ENCODE measurements around a stretch of chr5.

DNA sequence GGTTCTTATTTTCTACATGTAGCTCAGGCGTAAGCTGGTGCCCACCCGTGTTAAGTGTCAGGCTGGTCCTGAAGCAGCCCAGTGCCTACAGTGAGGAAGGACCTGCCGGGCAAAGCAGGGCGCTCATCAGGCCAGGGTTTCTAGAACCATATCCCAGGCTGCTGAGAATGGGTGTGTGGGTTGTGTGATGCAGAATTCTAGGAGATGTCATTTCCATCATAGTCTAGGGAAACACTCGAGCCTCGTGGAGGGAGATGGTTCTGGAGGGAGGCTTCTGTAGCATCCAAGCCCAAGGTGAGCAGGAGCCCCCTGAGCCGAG is 37.2 kb downstream of the OTULIN start:
- PRO-cap, 2 experiments: no peak in any of the 2 experiments

DNA sequence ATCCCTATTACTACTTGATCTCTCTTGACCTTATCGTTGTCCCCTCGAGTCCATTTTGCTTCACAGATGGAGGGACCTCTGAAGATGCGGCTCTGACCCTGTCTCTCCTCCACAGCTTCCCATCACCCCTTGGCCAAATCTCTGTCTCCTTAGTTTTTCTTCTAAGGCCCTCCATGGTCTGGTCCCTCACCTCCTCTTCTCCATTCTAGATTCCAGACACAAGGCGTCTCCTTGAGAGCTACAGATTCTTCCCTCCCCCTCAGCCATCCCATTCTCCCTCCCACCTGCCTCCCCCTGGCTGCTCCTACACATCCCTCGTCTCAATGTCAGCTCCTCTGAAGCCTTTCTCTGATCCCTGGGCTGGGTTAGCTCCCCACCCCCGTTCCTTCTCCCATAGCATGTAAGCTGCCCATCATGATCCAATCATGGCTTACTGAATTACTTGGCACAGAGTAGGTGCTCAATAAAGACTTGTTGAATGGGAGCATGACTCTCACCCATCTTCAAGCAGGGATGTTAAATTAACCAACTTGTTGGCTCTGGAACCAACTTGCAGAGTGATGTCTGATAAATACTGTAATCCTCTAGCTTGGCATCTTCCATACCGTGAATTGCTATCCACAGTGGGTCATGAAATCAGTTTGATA is 69.0 kb downstream of the ANKH start:
- PRO-cap, 2 experiments: no peak in any of the 2 experiments

GRCh38 chr5:14806281-14807044 is 65.1 kb downstream of the ANKH start:
- PRO-cap, 2 experiments: no peak in any of the 2 experiments

- PRO-cap, 2 experiments: no peak in any of the 2 experiments
Observed at GRCh38 chr5:14870812-14871367, 688 bp downstream of the ANKH start.

- PRO-cap, 2 experiments: no peak in any of the 2 experiments
Observed at GRCh38 chr5:14895203-14895468, 23.6 kb upstream of the ANKH start.

- PRO-cap, 2 experiments: no peak in any of the 2 experiments
Observed at GRCh38 chr5:14992635-14993108, 121.1 kb upstream of the ANKH start.

GRCh38 chr5:14998559-14999001 is 127.0 kb upstream of the ANKH start:
- PRO-cap, 2 experiments: no peak in any of the 2 experiments

DNA sequence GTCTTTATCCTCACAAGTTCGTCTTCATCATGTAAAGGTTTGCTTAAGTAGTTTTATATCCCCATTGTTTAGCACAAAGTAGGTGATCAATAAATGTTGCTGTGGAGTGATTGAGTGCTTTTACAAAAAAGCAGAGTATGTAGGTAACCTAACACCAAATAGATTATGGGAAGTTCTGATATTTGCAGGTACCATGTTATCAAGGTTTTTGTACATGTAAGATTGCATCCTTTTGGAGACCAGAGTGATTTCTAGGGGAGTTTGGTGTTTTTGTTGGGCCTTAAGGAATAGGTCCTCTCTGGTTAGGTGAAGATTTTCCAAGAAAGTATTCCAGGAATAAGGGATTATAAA is 196.9 kb downstream of the FBXL7 start:
- PRO-cap, 2 experiments: no peak in any of the 2 experiments

- PRO-cap, 2 experiments: no peak in any of the 2 experiments
Observed at GRCh38 chr5:15745691-15746093, 245.7 kb downstream of the FBXL7 start.

- PRO-cap, 2 experiments: no peak in any of the 2 experiments
Observed at GRCh38 chr5:15912399-15912765, 267.2 kb downstream of the MARCHF11 start.

DNA sequence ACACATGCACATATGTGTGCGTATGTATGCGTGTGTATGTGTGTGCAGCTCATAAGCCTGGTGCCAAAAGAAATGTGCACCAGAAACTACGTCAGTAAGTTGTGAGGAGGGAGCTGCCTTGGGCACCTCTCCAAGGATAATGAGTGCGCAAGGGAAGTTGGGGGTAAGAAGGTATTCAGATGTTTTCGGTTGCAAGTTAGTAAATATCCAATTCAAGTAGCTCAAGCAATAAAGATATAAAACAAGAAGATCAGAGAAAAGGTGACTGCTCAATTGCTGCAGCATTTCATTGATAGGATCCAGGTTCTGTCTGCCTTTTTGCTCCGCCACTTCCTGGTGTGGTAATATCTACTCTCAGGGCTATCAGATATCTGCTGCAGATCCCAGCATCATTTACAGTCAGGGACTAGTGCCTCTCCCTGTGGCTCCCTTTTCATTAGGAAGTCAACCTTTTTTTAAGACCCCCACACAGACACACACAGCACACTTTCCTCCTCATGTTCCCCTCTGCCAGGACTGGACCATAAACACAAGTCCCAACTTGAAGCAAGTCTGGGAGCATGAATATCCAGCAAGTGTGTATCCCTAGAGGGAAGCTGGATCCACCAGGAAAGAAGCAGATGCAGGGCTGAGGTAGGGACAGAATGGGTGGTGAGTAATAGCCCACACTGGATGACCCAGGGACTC is 53.8 kb downstream of the ZNF622 start:
- PRO-cap, 2 experiments: no peak in any of the 2 experiments

GRCh38 chr5:16536283-16536621 is 70.7 kb upstream of the ZNF622 start:
- PRO-cap, 2 experiments: no peak in any of the 2 experiments

DNA sequence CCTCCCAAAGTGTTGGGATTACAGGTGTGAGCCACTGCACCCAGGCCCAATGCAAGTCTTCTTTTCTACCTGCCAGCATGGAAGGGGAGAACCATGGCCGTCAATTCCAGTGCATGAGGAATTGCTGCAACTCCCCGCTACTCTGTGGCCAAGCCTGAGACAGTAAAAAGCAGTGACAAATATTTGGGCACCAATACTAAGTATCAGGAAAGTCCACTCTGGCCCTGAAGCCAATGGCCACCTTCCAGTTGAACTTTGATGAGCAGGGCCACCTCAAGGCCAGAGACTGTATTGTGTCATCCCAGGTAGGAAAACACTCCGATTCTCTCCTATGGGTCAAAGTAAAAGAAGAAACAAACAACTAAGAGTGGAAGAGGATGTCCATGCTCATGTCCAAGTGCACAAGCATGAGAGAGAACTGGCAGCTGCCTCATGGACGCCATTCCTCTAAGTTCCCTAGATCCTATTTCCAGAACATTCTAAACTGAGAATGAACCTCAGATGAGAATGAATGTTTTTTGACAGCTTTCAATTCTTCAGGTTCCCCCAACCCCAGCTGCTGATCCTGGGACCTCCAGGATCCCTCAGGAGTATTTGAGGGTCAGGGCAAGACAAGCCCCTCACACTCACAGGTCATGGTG is 27.1 kb downstream of the RETREG1 start:
- PRO-cap, 2 experiments: no peak in any of the 2 experiments

GRCh38 chr5:16701309-16702031 is 84.7 kb upstream of the RETREG1 start:
- PRO-cap, 2 experiments: no peak in any of the 2 experiments

DNA sequence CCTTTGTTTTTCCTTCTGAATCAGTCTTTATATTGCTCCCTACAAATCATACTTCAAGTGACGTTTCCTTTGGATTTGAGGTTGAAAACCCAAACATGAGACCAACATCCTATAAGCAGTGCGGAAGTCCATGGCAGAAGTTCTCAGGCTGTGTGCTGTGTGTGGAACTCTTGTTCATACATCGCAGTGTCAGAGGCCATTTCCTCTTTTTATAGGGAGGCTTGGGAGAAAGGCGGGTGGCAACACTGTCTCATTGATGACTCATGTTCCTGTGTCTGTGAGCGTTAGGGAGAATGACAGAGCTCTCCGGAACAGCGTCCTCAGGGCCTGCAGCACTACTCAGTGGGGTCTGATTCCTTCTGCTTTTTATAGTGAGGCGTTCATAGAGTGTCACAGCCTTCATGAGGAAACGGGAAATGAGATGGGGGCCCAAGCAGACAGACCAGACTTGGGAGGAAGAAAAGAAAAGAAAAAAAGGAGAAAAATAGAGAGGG is 98.8 kb upstream of the BASP1 start:
- PRO-cap, 2 experiments: peak in 2 of 2 experiments; most common plus-strand start position 408 of the sequence (in 2); most common minus-strand start position 341 of the sequence (in 2)

GRCh38 chr5:17219089-17219532 is 1.7 kb downstream of the BASP1 start:
- PRO-cap, 2 experiments: no peak in any of the 2 experiments

GRCh38 chr5:17317581-17318210 is 100.3 kb downstream of the BASP1 start:
- PRO-cap, 2 experiments: no peak in any of the 2 experiments

DNA sequence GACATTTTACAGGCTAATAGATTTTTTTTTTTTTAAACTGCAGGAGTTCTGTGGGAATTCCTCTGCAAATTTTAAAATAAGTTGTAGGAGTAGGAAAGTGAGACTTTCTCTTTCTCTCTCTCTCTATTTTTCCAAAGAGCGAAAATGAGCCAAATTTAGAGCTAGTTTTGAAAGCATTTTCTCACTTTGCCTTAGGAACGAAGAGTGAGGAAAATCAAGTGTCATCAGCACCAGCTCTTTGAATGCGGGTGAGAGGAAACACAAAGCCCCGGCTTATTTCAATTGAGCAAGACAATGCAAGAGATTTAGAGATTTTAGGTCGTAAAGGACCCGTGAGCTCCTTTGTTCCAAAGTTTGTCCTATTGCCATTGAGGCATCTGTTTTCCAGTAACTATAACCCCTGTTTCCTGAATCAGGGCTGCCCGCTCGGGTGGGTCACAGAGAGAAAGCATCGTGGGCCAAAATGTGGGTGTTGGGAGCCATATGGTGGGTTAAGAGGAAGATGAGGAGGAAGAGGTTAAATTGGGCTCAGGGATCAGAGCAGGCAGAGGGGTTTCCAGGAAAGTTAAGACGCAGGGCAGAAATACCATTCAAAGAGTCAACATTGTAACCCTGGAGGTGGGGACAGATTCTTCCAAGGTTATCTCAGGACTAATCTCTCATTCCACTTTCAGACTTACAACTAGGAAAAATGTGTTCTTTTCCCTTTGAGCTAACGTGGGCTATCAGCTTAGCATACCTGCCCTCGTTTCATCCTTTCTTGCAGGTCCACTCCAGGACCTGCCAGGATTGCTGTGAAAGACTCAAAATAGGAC is 89.6 kb downstream of the H3Y2 start:
- PRO-cap, 2 experiments: no peak in any of the 2 experiments

DNA sequence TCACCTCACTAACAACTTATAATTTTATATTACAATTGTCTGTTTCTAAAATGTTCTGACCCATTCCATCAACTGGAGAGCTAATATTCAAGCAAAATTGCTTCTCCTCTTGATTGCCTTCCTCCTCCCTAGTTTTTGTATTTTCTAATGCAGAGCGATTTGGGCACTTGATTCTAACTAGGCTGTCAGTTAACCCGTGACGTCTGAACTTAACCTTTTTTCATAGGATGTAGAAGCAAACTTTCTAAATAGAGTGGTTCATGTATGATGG is 139.2 kb downstream of the CDH12 start:
- PRO-cap, 2 experiments: no peak in any of the 2 experiments

DNA sequence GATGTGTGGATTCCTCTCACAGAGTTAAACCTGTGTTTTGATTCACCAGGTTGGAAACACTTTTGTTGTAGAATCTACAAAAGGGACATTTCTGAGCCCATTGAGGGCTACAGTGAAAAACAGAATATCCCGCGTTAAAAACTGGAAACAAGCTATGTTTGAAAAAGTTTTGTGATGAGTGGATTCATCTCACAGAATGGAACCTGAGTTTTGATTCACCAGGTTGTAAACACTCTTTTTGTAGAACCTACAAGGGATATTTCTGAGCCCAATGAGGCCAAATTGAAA is 379.0 kb downstream of the PRDM9 start:
- PRO-cap, 2 experiments: no peak in any of the 2 experiments

Data from monocyte (primary cell).